Neural progenitor cell (in vitro differentiated cells): ENCODE measurements around the genes TMEM38B, ZNF462 and RAD23B.

- RAMPAGE, long total RNA: no peak
Measured at GRCh38 chr9:104816932-104817849, 53.3 kb downstream of the NIPSNAP3B start.

DNA sequence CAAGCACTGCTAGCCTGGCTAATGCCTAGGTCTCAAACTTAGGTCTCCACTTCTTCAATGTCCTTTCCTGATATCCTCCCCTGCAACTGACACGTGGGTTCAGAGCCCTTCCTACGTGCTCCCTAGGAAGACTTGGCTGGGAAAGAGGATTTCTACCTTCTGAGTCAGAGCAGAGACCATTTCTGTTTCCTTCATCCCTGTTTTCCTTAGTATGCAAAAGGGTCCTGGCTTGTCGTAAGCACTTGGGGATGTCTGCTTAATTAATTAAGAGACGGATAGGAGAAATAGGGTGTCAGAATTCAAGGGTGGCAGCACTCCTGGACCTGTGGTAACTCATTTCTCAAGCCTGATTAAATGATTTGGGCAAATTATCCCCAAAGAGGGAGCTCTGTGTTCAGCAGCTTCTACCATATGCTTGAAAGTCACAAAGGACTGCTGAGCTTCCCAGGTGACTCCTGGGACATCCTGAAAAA is 20.7 kb downstream of the ABCA1 start:
- RAMPAGE, long total RNA: no peak

DNA sequence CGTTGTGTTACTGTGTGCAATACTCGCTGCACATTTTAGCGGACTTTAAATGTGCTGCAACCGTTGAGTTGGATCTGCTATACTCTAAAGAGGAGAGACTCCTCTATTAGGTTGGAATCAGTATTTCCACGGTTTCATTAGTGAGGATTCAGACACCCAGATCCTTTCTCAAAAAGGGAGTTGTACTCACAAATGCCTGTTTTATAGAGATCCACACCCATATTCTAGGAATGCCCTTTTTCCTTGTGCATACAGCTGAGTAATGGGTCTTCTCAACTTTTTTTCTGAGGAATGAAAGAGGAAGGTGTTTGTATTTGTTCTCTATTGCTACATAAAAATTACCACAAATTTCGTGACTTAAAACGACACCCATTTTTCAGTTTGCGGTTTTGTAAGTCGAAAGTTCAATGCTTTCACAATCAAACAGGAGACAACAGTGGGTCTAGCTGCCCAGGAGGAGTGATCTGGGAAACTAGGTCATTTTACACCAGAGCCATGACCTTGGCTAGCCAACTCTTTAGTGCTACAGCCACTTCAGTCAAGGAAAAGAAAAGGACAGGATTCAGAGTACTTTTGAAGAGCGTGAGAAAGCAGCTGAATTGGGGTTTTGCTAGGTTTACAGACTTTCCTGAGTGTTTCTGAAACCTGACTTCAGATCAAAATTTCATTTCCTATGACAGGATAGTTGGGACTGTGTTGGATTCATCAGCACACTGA is 52.7 kb upstream of the SLC44A1 start:
- RAMPAGE, long total RNA: no peak

GRCh38 chr9:105252413-105252958 is 8.0 kb downstream of the SLC44A1 start:
- RAMPAGE, long total RNA: no peak

- RAMPAGE, long total RNA: no peak
Measured at GRCh38 chr9:105302539-105303082, 58.2 kb downstream of the SLC44A1 start.

GRCh38 chr9:105416977-105417288 is 30.9 kb upstream of the FSD1L start:
- RAMPAGE, long total RNA: no peak

GRCh38 chr9:105694290-105695335 is at the start of gene TMEM38B:
Gene TMEM38B, plus strand, starts transcription at chr9:105694541.
- RAMPAGE, long total RNA: no peak

DNA sequence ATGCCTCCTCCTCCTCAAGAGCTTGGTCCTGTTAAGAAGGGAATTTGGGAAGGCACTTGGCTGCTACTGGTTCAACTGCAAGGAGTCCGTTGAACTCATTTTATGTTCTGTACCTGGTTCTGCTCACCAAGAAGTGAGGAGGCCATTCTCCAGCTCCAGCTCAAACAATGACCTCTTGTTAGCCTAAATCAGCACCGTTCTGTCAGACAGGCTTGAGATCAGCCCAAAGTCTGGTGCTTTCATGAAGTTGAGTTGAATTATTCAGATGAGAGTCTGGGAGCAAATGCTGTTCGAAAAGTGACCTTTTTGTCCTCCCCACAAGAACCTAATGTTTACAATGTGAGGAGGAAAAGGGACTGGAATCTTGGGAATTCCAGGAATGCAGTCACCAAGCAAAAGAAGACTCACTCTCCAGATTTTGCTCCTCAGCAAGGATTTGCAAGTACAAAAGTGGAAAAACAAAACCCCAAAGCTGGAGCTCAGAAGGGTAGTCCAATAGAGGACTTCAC is 217.1 kb downstream of the TMEM38B start:
- RAMPAGE, long total RNA: no peak

GRCh38 chr9:106621288-106621878 is 241.6 kb upstream of the ZNF462 start:
- RAMPAGE, long total RNA: no peak

DNA sequence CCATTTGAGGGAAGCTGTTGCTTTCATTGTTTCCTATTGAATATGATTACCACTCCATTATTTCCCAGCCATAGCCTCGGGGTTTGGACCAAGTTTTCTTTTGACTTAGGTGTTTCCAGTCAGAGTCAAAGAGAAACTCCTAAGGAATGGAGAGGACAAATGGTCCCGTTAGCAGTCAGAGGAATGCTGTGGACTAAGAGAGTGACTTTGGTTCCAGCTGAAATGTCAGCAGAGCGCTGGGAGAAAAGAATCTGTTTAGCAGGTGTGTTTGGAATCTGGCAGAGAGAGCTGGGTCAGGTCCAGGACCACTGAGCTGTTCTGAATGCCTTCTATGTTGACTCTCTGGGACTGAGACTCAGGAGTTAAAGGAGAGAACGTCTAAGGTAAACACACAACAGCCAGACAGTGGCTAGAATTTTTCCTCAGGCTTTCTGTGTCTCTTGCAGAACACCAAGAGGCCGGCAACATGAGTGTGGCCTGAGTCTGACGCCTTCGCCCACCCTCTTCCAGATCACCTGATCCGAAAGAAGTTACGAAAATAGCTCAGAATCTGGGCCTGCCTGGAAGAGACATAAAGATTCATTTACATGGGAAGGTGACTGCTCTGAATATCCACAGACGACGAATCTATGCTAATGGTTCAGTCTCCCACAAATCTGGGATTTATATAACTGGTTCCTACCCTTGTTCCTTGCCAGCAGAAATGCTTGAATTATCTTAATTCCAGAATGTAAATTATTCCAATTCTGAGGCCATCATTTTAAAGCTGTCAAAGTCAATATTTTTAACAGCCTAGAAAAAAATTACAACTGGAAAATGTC is 107.2 kb upstream of the ZNF462 start:
- RAMPAGE, long total RNA: no peak

DNA sequence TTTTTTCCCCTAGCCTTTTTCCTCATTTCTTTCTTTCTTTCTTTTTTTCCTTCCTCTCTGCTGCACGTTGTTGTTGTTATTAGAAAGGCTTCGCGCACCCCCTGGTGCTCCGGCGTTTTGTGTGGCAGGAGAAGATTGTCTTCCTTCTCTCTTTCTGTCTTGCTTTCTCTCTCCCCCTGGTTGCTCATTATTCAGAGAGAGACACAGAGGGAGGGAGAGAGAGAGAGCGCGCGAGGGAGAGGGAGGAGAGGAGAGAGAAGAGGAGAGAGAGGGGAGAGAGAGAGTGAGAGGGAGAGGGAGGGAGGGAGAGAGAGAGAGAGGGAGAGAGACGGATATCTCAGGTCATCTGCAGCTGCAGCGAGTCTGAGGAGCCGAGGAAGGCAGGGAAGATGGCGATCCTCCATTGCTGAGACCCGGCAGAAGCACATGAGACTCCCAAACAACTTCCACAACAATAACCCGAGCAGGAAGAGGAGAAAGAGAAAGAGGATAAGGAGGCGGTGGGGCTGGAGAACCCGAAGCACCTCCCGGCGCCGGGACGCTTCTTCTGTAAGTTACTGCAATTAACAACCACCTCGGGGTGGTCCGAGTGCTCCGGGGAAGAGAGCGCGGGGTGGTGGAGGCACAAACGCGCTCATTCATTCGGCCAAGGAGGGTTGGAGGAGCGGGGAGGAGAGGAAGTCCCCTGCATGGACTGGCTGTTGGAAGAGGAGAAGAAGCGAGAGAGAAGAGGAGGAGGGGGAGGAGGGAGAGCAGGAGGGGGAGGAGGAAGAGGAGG is at the start of gene ZNF462:
TSS of gene ZNF462 (plus strand) at position 360 of the 778 bp plus-strand sequence.
- RAMPAGE, long total RNA: start-site peak on the minus strand centred at position 280 of the sequence, 272 bp wide, 11 and 7 reads in 2 replicates

DNA sequence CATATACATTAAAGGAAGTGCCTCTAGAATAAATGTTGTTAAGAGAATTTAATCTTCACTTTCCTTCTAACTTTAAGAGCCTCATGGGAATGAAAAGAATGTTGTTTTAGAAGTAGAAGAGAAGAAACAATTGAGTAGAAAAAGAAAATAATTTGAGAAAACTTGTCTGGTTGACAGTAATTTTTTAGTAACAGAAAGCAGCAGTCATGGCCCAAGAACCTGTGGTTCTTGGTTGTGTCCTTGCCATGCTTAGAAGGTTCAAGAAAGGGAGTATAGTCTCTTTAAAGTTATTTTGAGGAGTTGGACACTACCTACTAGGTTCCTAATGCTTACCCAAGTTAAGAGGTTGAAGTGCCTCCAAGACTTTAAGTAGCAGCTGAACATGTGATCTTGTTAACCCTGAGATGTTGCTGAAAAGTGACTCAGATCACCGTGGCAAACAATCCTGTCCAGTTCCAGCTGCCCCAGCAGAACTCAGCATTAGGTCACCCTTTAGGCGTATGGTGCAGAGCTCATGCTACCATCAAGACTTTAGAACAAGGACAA is 22.3 kb downstream of the ZNF462 start:
- RAMPAGE, long total RNA: no peak

- RAMPAGE, long total RNA: no peak
Measured at GRCh38 chr9:106921388-106922206, 58.6 kb downstream of the ZNF462 start.

GRCh38 chr9:107192383-107192726 is 90.7 kb upstream of the RAD23B start:
- RAMPAGE, long total RNA: no peak

DNA sequence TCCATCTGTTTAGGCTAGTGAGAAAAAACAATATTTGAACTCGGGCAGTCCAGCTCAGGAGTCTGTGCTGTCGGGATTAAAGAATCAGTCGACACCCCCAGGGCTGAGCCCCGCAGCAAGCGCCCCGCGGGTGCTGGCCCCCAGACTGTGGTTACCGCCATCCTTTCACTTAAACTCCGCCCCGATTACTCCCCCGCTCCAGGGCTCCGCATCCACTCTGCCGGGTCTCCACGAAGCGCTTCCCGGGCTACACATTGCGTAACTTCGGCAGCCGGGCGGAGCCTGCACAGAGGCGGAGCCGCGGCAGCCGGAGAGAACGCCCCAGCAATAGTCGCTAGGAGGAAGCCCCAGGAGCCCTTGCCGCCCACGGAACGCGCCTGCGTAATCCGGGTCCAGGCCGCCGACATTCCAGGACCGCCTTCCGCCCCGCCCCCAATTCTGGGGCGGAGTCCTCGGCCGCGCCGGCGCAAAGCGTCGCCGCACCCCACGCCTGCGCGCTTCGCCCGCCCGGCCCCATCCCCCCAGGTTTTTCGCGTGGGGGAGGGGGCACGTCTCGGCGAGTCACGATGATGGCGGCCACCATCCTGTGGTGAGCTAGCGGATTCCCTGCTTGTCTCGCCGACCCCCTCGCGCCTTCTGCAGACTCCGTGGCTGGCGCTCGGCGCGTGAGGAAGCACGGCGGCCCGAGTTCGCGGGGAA is at the start of gene RAD23B:
TSS of gene RAD23B (plus strand) at position 559 of the 699 bp plus-strand sequence.
- RAMPAGE, long total RNA: no peak

GRCh38 chr9:107285803-107286530 is 2.9 kb downstream of the RAD23B start:
- RAMPAGE, long total RNA: no peak

DNA sequence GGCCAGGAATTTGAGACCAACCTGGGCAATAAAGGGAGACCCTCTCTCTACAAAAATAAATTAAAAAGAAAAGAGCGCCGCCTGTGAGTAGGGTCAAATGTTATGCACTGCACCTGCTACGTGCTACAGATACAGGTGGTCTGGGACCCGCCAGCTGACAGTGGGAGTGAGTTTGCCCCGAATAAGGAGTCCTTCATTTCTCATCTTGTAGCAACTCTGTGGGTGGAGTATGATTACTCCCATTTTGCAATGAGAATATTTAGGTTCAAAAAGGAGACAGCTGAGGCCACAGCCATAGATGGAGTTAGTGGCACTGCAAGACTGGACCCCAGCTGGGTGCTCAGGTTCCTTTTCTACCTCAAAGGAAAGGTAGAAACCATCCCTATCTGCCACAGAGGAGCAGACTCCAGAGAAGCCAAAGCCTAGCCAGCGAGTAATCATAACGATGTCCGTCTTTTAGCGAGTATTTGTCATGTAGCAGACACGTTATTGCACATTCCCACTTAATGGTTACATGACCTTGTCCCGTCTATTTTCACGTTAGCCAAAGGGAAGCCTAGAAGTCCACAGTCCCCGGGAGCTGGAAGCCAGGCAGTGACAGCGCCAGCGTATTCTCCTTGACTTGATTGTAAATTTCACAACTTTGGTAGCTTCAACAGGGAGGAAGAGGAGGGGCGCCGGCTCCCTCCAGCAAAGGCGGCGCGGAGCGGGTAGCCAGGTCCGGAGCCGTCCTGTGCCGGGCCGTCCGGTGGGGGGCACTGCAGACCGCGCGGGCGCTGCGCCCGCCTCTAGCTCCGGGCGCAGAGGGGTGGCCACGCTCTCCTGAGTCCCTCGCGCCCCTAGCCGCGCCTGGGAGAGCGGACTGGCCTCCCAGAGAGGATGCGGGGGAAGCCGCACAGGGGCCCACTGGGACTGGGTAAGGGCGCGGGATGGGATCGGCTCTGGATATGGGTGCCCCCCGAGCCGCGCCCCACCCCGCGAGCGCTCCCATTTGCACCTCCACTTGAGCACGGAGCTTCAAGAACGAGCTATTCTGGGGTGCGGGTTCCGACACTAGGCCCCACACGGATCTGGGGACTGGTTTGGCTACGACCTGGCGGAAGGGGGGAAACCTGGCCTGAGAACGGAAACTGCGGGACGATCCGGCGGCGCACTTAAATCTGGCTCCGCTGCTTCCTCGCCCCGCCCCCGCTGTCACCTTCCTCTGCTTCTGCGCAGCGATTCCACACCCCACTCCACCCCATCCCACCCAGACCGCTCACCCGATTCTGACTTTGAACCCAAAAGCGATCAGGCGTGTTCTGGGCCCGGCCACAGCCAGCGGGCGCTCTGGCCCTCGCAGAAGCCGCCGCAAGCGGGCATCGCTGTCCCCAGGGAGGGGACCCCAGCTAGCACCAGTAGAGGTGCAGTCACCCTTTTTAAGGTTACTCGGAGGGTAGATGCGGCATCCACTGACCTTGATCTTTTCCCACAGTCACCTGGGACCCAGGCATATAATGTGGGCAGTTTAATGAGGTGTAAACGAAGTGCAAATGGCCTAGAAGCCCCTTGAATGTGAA is 24.0 kb downstream of the KLF4 start:
- RAMPAGE, long total RNA: no peak

DNA sequence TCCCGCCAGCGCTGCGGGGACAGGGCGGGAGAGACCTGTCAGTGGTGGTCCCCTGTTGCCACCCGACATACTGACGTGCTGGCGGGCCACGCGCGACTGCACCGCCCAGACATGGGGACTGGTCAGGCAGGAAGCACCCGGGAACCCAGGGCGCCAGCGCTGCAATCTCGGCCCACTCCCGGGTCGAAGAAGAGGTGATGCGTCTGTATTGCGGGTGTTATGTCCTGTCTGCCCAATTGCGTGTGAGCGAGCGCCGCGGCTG is 1.4 kb downstream of the KLF4 start:
- RAMPAGE, long total RNA: no peak

GRCh38 chr9:107489641-107489707 is 95 bp downstream of the KLF4 start:
- RAMPAGE, long total RNA: no peak

DNA sequence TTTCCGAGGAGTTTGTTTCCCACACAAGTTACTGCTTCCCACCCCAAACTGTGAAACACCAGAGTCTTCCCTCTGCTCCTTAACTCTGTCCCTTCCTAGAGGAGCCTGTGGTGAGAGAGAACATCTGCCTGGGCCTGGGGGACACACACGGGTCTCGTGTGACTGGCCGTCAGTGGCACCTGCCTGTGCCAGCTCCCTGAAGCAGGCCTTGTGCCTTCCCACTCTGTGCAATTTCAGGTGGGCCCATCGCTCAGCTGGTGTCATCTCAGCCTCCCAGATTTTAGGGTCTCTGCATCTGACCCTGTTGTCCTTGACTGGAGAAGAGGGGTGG is 142.4 kb upstream of the KLF4 start:
- RAMPAGE, long total RNA: no peak